NALM6 (cell line): ENCODE data around the gene KL.

GRCh38 chr13:30341786-30342783 lies 34.7 kb upstream of the KATNAL1 start:
- PRO-cap = no peak

DNA sequence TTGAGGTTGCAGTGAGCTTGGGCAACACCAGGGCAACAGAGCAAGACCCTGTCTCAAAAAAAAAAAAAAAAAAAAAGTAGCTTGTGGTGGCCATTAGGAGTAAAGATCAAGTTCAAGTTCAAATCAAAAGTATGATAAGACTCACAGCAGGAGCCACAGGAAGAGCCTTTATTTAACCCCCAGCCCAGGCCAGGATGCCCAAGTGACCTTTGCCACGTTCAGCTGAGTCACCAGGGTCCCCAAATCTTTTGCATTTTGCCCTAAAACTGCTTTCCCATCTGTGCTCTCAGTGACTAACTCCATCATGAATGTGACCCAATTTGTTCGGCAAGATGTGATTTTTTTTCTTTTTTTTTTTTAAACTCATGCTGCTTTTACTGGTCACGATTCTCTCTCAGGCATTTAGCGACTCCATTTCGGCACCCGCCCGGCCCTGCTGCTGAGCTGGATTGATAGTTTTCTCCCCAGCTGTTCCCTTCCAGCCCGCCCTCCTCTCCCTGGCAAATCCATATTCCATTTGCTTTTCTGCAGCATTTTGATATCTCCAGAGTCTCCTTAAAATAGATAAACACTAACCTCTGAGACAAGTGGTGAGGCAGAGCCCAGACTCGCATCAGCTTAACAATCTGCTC lies 55.4 kb upstream of the KATNAL1 start:
- PRO-cap = no peak

DNA sequence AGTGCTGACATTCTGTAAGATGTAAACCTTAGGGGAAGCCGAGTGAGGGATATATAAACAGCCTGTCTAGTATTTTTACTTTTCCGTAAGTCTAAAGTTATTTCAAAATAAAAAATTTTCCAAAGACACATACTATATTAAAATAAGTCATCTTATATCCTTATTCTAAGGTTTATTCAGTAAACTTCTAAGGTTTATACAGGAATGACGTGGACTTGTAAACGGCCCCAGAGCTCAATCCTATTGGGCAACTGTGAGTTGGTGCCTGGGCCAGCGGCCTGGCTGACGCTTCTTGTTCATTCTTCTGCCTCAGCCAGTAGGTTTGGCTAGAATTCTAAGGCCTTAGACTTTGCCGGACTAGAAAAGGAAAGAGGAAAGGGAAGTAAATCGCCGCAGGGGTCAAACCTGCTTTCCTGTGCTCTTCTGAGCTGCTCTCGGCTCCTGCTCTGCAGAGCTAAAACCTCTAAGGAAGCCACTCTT lies 33.6 kb upstream of the UBE2L5 start:
- PRO-cap = no peak

DNA sequence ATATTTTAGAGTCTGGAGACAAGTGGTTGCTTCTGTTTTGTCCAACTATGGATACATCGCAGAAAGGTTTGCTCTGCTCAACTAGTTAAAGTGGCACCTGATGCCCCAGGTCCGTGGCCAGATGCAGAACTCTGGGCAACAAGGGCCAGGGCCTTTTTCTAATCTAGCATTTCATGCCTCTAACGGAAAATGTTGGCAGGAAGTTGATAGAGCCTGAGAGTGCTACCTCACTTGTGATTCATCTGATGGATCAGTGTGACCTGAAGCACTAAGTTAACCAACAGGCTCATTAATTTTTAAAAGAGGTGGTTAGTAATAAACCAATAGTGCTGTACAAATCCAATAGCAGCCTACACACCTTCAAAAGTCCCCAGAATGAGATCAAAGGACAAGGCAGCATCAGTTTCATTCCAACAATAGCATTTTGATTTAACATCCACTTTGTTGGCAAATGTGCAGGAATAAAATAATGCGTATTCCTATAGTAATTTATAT lies 19.0 kb downstream of the UBE2L5 start:
- PRO-cap = no peak

DNA sequence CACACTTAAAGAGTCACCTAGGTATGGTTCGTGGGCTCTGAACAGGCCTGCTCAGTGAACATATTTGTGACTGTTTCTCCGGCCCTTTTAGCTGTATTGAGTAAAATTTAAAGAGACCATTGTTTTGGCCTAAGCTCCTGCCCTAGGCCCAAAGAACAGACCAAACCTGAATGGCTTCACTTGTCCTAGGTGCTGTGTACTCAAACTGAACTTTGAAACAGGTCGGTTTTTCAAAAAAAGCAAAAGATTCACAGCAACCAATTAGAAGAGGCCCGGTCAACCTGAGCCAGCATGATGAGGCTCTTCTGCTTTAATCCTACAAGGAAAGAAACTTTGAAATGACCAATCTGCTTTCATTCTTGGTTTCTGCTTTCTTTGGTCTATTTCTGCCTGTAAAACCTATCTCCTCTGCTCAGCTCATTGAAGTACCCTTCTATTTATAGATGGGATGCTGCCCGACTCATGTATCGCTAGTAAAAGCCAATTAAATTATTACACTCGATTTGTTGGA lies 50.6 kb downstream of the USPL1 start:
- PRO-cap = no peak

DNA sequence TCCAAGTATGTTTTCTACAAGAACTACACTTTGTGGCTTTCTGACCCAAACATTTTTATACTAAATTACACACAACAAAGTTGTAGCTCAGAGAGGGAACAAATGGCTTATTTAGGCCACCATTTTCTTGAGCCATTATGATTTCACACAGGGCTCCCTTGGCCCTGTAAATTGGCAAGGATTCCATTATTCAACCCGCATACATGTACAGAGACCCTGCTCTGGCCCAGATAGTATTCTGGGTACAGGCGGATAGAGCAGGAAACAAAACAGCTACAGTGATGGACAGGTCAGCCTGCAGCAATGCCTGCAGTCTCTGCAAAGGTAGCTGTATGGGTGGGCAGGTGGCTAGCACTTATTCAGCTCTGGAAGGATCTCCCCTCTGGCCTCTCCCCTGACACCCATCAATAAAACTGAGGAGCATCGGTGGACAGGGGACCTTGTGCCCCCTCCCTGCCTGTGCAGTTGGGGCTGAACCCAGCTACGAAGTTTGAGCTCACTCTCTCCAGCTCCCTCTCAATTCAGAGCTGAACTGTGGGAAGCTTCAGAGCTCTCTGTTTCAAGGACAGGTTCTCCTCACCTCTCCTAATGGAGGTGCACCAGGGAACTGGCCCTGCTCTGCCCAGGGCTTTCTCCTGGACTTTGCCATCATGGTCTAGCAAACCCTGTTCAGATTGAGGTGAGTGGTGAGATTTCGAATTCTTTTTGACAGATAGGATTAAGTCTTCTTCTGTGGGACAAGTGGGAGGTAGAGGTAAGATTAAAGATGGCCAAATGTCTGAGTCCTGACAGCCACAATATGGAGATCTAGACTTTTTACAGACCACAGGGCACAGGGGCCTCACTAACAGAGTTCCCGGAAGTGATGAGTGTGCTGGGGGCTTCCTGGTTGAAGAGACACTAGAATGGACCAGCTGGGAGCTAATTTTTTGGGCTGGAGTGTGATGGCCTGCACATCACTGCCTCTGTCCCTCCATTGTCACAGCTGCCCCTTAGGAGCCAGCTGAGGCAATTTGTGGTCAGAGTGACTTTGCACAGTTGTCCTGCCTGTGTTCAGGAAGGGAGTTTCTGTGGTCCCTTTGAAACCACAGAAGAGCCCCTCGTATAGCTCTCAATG lies 1.7 kb downstream of the ALOX5AP start:
- PRO-cap = bidirectional peak, plus-strand start at position 913 of the sequence, minus-strand start at position 620 of the sequence; unidirectional peak, minus-strand start at position 981 of the sequence

DNA sequence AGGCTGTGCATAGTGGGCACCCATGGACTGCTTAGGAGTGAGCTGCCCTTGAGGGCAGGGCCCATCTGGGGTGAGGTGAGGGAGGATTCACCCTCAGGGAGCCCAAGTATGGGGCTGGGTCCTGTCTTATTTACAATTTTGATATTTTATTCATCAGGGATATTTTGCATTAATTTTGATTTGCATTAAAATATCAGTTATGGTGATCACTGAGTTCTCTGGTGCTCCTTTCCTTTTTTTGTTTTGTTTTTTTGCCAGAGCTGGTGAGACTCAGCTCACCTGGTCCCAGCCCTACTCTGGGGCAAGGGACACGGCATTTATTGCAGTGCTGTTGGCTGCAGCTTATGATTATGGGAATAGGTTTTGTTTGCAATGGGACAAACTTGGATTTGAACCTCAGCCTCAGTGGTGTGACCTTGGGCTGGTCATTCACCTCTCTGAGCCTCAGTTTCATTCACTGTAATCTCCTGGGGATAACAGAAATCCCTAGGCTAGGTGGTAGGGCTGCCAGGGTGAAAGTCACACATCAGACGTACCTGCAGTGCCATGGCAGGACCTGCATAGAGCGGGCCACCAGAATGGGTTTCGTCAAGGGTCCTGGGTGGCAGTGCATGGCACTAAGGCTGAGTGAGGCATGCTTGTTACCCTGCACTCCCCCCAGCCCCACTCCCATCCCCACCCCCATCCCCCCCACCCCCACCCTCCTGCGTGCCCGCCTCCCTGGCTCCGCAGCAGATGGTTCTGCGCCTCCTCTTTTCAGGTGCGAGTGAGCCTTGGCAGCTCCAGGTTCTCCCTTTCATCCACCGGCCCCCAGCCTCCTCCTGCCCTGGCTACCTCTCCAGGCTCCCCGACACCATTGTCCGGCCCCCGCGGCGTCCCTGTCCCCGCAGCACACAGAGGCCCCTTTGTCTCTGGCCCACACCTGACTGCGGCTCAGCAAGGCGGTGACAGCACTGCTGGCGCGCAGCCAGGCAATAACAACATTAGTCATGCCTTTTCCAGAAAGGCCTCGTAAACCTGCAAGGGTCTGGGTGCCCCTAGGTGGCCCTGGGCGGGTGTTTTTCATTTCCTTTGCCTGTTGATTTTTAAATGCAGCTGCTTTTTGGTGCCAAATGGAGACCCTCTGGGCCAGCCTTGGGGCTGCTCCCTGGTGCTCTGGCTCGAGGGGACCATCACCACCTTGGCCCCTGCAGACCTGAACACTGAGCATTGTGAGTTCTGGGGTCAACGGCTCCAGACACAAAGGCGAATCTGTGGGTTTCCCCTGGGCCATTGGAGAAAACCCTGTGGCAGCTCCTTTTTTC lies 73.5 kb upstream of the MEDAG start:
- PRO-cap = no peak

- PRO-cap = no peak
Observed at GRCh38 chr13:30873060-30873478, 33.0 kb upstream of the MEDAG start.

GRCh38 chr13:31930845-31931441 lies 100.6 kb upstream of the FRY start:
- PRO-cap = no peak

- PRO-cap = no peak
Observed at GRCh38 chr13:31950362-31950893, 81.1 kb upstream of the FRY start.

GRCh38 chr13:31983580-31984084 lies 47.9 kb upstream of the FRY start:
- PRO-cap = no peak

DNA sequence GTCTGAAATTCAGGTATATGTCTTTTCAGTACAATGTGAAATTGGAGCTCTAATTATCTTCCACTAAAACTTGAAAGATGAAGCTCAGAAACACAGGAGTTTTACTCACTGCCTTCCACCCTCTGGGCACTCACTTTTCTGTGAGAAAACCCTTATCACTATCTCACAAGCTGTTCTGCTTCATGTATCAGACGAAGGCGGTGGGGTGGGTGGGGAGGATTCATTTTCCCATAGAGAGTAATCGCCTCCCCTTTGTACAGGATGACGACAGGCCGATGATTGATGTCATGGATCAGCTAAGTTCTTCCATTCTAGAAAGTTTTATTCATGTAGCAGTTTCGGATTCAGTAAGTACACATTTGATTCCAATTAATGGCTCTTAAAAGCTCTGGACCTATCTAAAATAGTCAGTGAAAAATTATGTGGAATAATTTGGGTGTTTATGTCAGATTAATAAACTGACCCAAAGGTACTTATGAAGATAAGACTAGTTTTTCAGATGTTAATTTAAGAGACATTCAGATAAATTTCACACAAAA lies 139.8 kb downstream of the ZAR1L start:
- PRO-cap = no peak

- PRO-cap = no peak
Observed at GRCh38 chr13:32246464-32246939, 68.7 kb downstream of the ZAR1L start.

DNA sequence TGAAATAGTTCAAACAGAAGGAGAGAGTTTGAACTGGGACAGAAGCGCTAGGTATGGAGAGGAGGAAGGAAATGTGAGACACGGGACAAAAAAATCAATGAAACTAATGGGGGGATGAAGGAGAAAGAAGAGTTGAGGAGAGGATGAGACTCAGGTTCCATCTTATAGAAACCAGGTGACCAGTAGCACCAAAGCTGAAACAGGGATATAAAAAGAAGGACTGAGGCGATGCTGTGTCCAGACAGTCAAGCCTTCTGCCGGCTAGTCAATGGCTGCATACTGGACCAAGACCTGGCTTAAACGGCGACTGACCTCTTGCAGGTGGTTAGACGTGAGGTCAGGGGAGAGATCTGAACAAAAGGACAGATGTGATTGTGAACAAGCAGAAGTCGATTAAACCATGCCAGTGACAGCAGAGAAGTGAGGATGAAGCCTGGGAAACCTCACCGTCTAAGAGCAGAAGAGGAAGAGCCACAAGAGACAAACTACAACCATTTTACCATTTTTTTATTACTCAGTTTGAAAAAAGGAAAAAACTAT lies 24.4 kb downstream of the ZAR1L start:
- PRO-cap = no peak

GRCh38 chr13:32413107-32413688 lies 14.7 kb downstream of the N4BP2L1 start:
- PRO-cap = no peak

- PRO-cap = no peak
Observed at GRCh38 chr13:32414416-32415016, 13.4 kb downstream of the N4BP2L1 start.

DNA sequence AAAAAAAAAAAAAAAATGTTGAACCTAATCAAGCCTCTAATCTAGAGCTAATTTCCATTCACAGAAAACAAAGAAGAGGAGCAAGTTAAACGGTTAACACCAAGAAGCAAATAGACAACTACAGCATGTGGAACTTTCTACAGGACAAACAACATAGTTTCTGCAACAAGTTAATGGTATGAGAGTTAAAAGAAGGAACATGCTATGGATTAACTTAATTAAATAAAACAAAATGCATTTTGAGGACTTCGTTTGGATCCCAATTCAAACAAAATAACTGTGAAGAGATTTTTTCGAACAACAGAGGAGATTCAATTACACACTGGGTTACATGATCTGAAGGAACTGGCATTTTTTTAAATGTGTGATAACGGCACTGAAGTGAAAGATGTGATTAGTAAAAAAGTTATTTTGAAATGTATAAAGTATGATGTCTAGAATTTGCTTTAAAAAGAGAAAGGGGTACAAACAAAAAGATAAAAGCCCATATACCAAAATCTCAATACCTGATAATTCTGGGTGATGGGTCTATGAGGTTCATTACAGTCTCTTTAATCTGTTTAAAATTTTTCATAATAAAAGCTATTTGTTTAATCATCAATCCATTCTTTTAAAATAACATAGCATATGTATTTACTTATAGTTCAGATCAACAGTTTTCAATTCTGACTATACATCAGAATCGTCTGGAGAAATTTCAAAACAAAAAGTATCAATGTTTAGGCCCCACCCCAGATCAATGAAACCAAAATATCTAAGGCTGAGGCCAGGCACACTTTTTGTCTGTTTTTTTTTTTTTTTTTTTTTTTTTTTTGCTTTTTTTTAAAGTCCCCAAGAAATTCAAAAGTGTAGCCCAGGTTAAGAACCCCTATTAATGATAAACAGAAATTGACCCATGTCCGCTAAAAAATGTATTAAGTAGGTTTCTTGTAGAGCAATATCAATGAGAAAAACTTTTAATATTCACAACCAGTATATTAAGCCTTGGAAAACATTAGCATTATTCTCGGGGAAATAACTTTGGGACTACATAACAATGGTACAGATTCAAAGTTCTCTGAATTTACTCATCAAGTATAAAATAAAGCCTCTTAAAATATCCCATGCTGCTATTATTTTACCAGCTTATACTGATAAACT lies 12.2 kb downstream of the N4BP2L2 start:
- PRO-cap = no peak

DNA sequence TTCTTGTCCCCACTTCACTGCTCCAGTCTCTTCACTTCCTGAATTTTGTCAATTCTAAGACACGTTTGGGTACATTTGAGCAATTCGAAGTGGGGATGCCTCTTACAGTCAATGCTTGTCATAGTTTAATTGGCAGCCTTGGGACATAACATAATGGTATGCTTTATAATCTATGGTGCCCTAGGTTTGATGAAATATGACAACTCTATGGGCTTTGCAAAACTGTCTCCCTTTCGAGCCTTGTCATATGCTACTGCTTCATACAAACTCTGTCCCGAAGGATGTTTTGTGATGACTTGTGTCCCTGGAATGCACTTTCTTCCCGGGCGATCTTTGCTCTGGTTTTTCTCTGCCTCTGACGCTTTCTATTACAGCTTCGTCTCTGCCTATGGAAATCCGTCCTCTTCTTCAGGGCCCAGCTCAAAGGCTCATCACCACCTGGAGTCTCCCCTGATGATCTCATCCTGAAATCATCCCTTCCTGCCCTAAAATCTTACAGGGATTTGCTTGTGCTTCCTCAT lies 191.6 kb upstream of the KL start:
- PRO-cap = no peak

DNA sequence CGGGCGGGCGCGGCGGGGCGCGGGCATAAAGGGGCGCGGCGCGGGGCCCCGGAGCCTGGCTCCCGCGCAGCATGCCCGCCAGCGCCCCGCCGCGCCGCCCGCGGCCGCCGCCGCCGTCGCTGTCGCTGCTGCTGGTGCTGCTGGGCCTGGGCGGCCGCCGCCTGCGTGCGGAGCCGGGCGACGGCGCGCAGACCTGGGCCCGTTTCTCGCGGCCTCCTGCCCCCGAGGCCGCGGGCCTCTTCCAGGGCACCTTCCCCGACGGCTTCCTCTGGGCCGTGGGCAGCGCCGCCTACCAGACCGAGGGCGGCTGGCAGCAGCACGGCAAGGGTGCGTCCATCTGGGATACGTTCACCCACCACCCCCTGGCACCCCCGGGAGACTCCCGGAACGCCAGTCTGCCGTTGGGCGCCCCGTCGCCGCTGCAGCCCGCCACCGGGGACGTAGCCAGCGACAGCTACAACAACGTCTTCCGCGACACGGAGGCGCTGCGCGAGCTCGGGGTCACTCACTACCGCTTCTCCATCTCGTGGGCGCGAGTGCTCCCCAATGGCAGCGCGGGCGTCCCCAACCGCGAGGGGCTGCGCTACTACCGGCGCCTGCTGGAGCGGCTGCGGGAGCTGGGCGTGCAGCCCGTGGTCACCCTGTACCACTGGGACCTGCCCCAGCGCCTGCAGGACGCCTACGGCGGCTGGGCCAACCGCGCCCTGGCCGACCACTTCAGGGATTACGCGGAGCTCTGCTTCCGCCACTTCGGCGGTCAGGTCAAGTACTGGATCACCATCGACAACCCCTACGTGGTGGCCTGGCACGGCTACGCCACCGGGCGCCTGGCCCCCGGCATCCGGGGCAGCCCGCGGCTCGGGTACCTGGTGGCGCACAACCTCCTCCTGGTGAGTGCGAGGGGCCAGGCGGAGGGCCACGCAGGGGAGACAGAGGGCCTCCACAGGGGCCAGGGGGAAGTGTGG lies at the start of gene KL:
Gene KL, plus strand, starts transcription at position 54 of the 965 bp plus-strand sequence.
- PRO-cap = no peak

GRCh38 chr13:33017335-33018016 lies 1.3 kb downstream of the KL start:
- PRO-cap = no peak